ENCODE data around the gene FAM104A.

GRCh38 chr17:70099027-70099858, 24.2 kb downstream of the KCNJ16 start:
- RRBS, result no CpG with 5 or more reads among the region's 4 CpGs

DNA sequence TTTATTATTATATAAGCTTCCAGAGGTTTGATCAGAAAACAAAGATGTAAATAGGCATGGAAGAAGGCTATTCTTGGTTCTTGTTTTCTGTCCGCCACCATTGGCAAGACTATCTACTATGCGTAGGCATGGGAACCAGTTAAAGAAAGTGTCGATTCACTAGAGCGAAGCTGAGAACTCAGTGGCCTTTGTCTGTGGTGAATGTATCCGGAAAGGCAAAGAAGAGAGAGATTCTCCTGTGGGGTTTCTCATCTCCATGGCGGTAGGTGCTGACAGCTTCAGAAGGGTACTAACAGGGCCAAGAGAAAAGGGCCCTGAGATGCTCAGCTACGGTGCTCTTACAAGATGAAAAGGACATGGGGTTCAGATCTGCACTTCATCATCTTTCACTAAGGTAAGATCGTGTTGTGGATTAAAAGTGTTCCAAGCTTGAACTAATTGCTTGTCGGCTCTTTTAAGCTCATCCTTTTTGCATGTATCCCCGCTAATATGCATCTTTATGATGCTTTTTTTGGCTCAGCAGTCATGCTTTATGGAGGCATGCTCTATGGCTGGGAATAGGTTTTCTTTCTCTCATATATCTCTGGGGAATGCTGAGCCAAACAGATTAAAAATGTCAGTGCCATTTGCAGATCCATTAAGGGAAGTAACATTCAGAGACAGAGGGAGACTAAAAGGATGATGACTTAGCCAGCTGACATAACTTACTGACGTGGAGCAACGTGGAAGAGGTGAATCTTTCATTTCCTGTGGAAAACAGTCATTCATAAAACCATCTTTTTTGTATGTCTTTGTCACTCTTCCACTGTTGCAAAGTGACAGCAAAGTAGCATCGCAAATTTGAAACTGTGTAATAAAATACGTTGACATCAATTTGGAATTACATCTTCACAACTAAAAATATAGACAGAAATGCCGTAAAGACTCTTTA, 29.9 kb downstream of the KCNJ16 start:
- RRBS, result no CpG with 5 or more reads among the region's 15 CpGs

DNA sequence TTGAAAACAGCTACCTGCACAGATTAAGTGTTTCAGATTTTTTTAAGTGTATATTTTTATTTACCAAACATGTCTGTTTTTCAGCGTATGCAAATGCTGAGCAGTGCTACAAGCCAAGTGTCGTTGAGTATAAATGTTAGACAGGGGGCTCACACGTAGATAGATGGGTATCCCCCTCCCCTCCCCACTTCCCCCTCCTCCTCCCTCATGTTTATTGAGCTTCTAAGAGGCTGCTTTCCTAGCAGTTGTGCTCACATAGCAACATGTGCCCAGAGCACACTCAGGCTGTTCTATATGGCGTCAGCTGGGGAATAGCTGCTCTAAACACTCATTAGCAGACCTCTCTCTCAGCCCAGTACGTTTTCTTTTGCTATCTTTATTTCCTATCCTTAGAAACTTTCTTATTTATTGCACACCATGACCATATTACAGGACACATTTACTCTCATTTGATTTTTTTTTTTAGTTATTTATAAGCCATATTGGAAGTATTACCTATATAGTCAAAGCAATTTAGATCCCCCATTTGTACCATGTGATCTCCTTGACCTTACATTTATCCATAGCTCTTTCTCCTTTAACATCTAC, 1.8 kb downstream of the KCNJ2 start:
- RRBS, result no CpG with 5 or more reads among the region's 5 CpGs

GRCh38 chr17:70389176-70389810, 220.0 kb downstream of the KCNJ2 start:
- RRBS, result no CpG with 5 or more reads among the region's 24 CpGs

- RRBS, result no CpG with 5 or more reads among the region's 3 CpGs
Measured at GRCh38 chr17:70756284-70756483, 586.9 kb downstream of the KCNJ2 start.

DNA sequence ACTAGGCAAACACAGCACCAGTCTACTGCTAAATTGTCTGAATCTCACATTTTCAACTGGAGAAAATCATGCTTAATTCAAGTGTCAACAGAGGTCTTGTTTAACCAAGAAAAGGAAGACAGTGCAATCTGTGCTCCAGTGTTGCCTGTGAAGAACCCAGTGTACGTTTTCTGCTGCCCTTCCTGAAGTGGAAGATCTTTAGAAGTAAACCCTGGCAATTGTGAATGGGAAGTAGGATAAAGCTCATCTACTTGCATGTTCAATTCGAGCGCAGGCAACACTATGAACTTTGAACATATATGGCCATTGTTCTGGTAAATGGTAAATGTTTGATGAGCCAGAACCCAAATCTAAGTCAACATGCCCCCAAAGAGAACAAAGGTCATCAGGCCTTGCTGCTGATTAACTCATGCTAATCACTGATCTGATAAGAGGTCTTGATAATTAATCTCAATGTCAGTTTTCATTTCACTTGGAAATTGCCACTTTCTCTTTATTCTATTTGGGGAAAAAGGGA, 439.1 kb upstream of the SOX9 start:
- RRBS, result no CpG with 5 or more reads among the region's 3 CpGs

DNA sequence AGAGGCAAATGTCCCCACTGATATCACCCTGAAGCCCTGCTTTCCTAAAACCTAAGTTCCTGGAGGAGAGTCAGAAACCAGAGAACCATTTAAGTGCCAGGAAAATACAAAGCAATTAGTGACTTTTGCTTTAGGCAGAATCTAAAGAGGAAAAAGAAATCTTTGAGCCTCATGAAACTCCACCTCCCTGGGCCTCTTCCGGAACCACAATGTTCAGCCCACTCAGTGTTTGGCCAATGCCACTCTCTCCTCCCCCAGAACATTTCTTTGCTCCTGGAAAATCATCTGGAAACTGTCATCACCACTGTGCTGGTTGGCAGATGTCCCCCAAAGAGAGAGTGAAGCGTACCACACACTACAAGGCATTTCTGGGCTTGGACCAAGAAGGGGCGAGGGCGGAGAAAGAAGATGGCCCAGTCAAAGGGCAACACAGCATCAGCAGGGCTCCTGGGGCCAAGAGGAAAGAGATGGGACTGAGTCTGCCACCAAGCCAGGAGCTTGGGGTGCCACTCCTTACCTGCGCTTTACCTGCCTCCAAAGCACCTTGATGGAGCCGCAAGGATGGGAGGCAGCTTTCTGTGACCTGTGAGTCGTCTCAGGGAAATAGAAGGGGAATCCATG, 7.0 kb upstream of the SOX9 start:
- RRBS, result no CpG with 5 or more reads among the region's 7 CpGs

DNA sequence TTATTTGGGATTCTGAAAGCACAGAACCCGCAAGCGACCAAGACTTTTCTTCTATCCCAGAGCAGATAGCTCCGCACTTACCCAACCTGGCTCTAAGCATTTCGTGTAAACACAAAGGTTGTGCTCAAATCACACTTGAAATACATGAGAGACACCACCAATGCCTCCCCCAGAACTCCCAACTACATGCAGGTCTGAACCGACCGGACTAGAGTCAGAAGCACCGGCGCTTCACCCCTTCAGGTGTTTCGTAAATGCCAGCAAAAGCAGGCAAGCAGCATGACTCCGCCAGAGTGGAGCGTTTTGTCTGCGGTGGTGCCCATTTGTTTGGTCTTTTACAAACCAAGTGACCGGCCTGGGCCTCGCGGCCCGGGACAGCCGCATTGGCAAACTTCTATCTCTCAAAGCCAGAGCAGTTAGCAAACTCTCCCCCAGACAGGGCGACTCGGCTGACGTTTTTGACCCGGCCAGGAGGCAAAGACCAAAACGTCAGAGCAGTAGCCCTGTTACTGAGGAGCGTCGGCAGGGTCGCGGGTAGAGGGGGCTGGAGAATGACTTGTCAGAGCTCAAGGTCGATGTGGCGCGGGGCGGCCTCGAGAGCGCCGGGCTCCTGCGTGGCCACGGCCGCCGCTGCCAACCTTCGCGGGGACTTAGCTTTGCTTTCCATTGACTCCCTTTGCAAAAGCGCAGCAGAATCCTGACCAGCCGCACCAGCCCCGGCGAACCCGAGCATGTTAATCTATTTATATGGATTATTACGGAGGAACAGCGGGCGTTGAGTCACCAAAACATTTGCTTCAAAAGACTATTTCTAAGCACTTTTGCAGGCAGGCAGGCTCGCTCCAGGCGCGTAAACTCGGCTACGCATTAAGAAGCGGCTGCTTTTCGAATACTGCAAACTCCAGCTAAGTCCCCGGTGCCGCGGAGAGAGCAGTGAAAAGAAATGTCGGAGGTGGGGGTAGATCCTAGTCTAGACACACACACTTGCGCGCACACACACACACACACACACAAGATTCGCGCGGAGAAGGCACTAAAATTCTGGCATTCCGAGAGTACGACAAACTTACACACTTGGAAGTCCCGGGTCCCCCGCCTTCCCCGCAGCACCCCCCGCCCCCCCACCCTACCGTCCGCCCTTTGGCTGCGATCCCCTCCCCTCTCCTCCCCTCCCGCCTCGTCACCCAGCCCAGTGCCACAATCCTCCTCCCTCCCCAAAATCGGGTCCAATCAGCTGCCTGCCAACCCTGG, 702 bp upstream of the SOX9 start:
- RRBS, result 32% methylated on average over 18 of the region's 75 CpGs

DNA sequence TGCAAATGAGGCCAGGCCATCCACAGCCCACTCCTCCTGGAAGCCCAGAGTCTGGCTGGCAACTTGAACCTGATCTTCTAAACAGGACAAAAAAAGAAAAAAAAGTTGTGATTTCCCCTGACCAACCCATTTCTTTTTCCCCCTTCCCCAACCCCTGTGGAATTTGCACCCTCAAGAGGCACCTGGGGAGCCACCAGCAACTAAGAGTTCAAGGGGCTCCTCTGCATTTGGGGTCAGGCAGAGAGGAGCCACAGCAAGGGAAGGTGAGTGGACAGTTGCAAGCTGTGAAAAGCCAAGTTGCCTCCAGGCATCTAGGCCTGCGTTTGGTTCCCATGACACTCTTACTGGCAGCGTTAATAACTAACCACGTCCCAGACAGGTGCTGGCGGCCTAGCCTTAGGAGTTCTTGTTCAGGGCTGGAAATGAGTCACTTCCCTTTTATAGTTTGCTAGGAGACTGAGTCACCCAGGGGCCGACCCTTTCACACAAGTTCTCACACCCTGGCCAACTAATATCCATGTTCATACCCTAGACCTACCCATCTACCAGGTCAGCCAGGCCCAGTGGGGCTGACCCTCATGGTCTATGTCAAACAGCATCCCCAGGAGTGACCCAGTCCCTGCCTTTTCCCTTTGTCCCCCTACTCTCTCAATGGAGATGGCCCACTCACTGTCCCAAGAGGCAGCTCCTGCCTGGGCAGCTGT, 300.3 kb downstream of the SOX9 start:
- RRBS, result no CpG with 5 or more reads among the region's 5 CpGs

- RRBS, result no CpG with 5 or more reads among the region's 11 CpGs
Measured at GRCh38 chr17:72427230-72427927, 306.6 kb downstream of the SOX9 start.

GRCh38 chr17:72502431-72503323, 381.9 kb downstream of the SOX9 start:
- RRBS, result no CpG with 5 or more reads among the region's 18 CpGs

DNA sequence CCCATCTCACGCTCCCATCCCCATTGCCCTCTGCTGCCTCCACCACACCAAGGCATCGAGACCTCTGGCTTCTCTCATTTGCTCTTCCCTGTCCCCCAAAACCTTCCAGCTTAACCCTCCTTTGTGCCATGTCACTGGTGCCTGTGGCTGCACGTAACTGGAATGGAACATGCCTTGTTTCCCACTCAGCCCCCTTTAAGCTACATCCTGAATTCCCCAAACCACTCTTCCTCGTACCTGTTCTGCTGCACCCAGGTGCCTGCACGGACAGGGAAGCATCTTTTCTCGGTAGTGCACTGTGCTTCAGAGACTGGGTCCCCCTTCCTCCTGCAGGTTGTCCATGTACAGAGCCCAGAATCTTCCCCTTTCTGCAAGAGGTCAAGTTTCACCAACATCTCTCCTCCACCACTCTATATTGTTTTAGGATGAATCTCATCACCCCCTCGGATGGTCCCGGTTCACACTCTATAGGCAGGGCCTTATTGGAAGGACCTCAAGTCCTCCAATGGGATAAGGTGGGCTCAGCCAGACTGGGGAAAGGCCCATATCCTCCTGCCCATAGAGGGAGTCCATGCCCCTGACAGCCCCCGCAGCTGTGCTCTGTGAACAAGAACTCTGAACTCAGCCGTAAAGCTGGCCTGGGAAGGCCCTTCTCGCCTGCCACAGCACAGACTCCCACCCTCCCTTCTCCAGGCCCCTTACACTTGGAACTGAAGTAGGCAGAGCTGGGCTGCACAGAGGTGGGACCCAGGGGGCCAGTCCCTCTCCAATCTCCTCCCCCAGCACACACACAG, 453.6 kb downstream of the SOX9 start:
- RRBS, result no CpG with 5 or more reads among the region's 11 CpGs

DNA sequence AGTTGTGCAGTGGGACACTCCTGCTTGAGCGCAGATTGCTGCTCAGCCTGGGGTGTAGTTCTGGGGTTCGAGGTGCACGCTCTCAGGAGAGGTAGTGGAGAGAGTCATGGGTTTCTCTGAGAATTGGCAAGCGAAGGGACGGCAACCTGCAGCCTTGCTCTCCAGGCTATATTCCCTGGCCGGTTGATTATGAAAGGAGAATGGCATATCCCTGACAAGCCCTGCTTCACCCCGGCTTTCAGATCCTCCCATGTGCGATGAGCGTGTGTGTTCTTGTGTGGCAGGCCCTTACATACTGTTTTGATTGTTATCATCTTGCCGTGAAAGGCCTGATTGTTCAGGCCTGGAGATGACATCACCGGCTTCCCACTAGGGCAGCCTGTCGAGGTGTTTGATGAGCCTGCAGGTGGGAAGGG, 431.2 kb downstream of the SLC39A11 start:
- RRBS, result 62% methylated on average over 2 of the region's 12 CpGs

GRCh38 chr17:72683945-72684601, 408.4 kb downstream of the SLC39A11 start:
- RRBS, result no CpG with 5 or more reads among the region's 10 CpGs

- RRBS, result 6% methylated on average over 4 of the region's 60 CpGs
Measured at GRCh38 chr17:73231921-73232539, at the start of gene FAM104A. Gene FAM104A, minus strand, starts transcription at chr17:73232394.

DNA sequence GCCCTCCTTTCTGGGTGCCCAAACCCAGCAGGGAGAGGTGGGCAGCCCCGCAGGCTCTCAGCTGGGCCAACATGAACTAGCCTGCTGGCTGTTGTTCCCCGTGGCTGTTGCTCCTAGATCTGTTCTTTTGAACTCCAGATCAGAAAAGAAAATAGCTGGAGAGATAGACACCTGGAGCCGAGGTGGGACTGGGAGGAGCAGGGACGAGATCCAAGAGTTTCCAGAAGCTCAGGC, 1.0 kb upstream of the CPSF4L start:
- RRBS, result no CpG with 5 or more reads among the region's 4 CpGs

- RRBS, result no CpG with 5 or more reads among the region's 7 CpGs
Measured at GRCh38 chr17:73308868-73309322, 2.9 kb downstream of the CDC42EP4 start.

GRCh38 chr17:73642779-73643494, 1.3 kb downstream of the SDK2 start:
- RRBS, result 5% methylated on average over 6 of the region's 49 CpGs

DNA sequence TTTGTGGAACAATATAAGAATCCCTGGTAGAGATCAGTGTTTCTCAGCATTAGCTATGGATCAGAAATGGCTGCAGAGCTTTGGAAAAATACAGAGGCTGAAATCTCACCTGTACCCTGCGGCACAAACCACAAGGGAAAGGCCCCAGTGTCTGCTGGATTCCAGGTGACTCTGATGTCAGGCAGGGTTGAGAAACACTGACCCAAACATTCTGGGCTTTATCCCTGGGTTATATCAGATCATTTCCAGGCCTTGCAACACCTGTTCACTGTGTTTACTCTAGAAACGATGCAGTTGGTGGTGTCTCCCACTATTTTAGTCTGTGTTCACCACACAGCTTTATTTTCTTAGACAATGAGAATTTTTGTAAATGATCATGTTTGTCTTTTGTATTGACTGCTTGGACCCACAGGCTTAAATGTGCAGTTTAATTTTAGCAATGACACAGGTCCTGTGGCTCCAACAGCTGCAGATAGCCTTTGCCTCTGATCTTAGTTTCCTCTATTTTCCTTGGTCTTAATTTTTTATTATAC, 151.5 kb upstream of the SDK2 start:
- RRBS, result no CpG with 5 or more reads among the region's 2 CpGs

DNA sequence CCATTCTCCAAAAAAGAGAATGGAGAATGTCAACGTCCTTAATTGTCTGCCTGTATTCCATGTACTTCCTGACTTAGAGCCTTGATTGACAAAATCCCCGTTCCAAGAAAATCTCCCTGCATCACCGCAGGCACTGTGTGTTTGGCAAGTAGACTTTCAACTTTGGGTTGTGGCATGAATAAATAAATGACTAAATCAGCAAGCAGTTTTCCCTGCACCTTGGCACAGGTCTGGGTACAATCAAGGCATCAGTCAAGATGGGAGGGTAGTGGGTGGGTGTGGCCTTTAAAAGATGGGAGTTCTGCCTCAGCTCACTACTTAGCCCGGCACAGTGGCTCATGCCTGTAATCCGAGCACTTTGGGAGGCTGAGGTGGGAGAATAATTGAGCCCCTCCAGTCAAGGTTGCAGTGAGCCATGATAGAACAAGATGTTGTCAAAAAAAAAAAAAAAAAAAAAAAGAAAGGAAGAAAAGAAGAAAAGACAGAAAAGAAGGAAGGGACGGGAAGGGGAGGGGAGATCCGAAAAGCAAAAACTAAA, 248.4 kb upstream of the RPL38 start:
- RRBS, result no CpG with 5 or more reads among the region's 7 CpGs

All from GM06990 (cell line).